LUHMES (cell line): Measurements from ENCODE around the genes CEP170, DESI2 and EFCAB2.

GRCh38 chr1:241637654-241638536, 2.3 kb downstream of the CHML start:
- PRO-cap: no peak

DNA sequence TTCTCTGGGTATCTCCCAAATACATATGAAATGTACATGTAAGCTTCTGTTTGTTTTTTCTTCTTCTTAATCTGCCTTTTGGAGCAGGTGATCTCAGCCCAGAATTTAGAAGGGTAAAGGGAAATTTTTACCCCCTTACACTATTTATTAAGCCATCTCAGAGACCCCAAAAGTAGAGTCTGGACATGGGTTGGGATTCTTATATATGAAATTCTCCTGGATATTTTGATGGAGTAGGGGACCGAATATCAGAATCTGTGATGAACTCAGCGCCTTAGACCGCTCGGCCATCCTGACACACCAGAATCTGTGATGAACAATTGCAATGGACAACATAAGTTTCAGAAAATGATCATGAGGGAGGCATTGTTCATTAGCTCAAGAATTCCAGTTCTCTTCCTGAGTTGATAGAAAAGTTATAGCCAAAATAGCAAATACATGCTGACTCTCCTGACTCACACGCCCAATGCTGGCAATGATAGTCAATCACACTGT, 221.7 kb downstream of the PLD5 start:
- PRO-cap: no peak

DNA sequence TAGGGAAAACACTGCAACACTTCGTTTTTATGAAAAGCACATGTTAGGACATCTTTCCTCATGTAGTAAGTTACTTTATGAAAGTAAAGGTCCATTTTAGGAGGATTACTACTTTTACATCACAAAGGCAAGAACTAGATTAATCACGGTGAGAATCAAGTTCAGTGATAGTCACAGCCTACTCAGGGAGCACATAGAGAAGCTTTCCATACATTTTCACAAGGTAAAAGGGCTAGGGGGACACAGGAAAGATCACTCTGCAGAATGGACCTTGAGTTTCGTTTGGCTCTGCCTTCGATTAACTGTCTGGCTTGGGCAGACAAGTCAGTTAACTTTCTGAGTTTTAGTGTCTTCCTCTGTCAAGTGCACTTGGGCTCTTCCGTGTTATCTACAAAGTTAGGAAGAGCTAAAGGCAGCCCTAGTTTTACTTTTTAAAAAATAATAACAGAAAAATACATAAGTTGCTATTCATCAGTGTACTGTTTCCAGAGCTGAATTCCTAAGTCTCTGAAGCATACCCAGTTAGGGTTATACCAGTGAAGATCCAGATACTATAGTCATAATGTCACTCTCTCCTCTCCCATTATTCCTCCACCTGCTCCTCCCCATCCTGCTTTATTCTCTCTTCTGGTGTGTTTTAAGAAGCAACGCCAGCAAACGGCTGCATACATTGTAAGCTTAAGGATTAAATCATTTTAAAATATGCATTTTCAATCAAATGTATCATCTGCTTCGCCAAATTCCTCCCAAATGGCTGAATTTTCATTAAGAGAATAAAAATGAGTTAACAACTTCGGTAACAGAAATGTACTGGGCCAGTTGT, 1.7 kb downstream of the CEP170 start:
- PRO-cap: no peak

GRCh38 chr1:243254872-243255624, at the start of gene CEP170:
Gene CEP170 (minus strand): TSS chr1:243255281.
- PRO-cap: bidirectional peak, plus-strand start at chr1:243255441, minus-strand start at chr1:243255203

- PRO-cap: no peak
Observed at GRCh38 chr1:243284179-243284875, 28.5 kb downstream of the SDCCAG8 start.

DNA sequence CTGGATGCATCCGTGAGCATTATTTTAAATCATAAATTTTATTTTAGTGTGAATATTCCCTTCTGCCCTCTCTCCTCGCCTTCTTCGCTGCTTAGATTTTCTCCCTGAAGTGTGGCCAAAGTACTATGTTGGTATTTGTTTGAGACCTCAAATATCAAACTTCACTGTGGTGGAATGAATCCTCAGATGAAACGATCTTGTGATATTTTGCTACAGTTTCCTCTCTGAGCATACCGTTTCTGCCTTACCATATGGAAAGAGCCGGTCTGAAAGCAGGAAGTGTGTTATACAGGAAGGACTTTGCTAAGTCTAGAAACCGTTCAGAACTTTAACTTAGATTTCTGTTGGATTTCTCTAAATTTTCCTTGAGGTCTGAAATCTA, 30.5 kb downstream of the SDCCAG8 start:
- PRO-cap: no peak

DNA sequence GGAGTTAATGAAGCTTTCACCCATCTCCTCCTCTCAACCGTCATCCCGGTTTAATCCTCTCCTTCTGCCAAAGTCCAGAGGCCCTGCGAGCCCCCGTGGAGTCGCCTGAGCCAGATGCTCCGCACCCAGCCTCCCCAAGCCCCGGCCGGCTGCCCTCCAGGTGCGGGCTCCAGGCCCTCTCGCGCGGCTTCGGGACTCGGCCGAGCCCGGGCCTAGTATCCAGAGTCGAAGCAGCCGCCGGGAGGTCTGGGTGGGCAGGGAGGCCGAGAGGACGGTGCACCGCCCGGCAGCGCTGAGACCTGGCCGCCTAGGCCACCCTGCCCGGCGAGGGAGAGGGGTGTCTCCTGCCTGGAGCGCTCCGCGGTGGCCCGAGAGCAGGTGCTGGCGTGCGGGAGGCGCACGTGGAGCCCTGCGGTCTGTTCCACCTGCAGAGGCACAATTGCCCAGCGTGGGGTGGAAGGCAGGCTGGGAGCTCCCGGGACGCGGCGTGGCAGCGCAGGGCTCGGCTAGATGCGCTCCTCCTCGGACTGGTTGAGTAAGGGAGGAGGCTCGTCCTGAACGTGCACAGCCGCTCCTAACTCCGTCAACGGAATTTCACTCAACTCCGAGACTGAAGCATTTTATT, 218.5 kb downstream of the SDCCAG8 start:
- PRO-cap: bidirectional peak, plus-strand start at position 218 of the sequence, minus-strand start at position 52 of the sequence; bidirectional peak, plus-strand start at position 509 of the sequence, minus-strand start at position 534 of the sequence

DNA sequence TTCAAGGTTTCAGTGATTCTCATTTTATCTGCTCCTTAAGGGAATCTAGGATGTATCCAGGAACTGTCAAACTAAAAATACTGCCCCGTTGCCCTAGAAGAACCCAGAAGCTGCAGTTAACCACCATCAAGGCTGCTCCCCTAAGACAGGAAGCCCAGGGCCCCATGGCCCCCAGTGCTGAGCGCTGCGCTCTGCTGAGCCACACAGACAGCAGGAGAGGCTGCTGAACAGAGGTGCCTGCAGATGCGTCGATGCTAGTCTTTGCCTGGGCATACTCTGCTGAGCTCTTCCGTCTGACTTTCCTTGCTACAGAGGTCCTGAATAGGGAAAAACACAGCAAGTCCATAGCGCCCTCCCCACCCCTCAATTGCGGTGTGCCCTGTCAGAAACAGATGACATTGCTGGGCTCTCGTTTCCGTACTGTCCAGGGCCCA, 252.3 kb downstream of the SDCCAG8 start:
- PRO-cap: no peak

- PRO-cap: no peak
Observed at GRCh38 chr1:243739455-243740219, 110.4 kb downstream of the AKT3 start.

DNA sequence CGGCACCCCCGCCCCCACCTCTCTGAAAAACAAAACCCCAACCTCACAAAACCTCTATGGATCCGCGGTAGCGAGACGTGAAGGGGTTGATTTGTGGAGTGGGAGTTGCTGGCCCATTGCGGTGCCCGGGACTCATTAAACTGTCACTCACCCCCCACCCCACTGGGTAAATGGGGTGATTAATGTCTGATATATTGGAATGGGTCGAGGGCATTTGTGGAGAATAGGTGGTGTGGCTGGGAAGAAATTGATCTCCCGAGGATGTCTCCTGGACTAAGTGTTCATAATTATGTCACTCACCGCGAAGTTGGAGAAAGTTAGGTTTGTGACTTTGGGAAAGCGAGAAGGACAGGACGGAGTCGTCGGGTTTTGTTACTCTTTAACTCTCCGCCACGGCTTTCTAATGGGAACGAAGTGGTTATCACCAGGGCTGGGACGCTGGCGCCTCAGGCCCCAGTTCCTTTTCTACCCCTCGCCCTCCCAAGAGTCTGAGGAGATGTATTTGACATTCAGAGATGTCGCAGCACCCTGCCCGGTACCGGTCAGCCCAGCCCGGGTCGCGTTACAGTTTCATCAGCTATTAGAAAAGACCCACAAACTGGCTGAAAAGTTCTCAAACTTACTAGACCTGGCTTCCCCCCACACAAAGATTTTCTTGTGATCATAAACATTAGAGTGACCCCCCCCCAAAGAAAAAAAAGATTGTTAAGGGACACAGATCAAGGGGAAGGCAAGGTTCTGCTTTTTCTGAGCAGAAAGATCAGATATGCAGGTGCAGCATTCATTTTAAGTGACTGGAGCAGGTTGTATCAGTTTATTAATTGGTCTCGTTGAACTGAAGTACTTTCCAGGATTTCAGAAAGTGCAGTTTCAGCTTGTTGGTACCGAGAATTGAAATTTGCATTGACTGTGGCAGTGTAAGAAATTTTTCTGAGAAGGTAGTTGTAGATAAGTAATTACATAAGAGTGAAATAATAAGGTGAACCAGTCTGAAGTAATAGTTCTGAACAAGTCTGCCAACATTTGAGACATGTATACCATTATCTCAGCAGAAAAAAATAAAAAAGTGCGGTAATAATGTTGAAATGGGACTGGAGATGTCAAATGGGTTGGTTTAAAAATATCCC, 964 bp upstream of the ZBTB18 start:
- PRO-cap: unidirectional peak, plus-strand start at position 45 of the sequence; unidirectional peak, plus-strand start at position 511 of the sequence

- PRO-cap: no peak
Observed at GRCh38 chr1:244055501-244056037, 4.5 kb downstream of the ZBTB18 start.

DNA sequence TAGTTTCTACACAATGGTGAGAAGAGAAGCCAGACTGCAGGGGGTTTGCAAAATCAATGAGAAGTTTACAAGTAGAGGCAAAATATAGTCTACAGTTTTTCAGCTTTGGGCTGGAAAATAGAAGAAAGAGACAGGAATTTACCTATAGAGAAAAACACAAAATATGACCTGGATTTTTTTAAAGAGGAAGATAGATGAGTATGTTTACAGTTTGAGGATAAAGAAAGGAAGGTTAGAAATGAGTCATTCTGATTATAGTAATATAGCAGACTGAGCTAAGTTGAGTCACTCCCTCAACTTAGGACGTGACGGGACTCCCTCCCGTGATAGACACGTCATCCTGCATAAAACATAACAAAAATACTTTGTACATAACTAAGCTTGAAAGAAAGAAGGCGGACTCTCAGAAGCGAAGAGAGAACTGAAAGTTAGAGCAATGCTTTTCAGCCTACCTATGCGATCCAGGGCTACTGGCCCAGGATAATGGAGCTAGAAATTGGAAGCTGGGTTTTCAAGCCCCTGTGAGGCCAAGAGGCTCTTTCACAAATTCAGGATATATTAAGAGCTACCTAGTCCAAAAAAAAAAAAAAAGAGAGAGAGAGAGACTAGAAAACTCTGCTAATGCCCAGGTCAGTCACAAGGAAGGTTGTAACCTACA, 53.0 kb upstream of the DESI2 start:
- PRO-cap: no peak

DNA sequence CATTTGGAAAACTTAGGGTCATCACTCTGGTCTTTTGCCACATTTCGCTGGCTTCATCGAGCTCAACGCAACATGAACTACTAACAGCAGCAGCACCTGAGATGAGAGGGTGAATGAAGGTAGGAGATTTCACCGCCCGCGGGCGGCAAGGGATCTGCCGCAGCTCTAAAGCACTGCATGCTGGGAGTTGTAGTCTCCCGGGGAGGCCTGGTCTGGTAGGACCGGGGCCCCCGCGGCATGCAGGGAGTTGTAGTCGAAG, 442 bp upstream of the DESI2 start:
- PRO-cap: bidirectional peak, plus-strand start outside the sequence, minus-strand start at position 167 of the sequence

GRCh38 chr1:244652814-244653906, at the start of gene DESI2:
Gene DESI2 (plus strand): TSS chr1:244653126.
- PRO-cap: bidirectional peak, plus-strand start at chr1:244653125, minus-strand start at chr1:244652721; bidirectional peak, plus-strand start at chr1:244653817, minus-strand start at chr1:244653808

DNA sequence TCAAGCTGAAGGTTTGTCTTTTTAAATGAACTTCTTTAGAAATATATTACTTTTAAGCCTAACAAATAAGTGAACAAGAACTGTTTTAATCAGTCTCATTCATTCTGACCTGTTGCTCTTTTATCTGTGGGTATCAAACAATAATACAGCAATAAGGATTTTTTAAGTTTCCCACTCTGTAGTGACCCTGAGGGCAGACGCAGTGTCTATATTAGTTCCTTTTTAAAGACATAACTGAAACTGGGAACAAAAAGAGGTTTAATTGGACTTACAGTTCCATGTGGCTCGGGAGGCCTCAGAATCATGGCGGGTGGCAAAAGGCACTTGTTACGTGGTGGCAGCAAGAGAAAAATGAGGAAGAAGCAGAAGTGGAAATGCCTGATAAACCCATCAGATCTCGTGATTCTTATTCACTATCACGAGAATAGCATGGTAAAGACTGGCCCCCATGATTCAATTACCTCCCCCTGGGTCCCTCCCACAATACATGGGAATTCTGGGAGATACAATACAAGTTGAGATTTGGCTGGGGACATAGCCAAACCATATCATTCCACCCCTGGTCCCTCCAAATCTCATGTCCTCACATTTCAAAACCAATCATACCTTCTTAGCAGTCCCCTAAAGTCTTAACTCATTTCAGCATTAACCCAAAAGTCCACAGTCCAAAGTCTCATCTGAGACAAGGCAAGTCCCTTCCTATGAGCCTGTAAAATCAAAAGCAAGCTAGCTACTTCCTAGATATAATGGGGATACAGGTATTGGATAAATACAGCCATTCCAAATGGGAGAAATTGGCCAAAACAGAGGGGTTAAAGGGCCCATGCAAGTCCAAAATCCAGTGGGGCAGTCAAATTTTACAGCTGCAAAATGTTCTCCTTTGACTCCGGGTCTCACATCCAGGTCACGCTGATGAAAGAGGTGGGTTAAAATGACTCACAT, 13.9 kb downstream of the DESI2 start:
- PRO-cap: no peak

GRCh38 chr1:244761363-244761675, 30.5 kb upstream of the ENSG00000284188 start:
- PRO-cap: no peak

DNA sequence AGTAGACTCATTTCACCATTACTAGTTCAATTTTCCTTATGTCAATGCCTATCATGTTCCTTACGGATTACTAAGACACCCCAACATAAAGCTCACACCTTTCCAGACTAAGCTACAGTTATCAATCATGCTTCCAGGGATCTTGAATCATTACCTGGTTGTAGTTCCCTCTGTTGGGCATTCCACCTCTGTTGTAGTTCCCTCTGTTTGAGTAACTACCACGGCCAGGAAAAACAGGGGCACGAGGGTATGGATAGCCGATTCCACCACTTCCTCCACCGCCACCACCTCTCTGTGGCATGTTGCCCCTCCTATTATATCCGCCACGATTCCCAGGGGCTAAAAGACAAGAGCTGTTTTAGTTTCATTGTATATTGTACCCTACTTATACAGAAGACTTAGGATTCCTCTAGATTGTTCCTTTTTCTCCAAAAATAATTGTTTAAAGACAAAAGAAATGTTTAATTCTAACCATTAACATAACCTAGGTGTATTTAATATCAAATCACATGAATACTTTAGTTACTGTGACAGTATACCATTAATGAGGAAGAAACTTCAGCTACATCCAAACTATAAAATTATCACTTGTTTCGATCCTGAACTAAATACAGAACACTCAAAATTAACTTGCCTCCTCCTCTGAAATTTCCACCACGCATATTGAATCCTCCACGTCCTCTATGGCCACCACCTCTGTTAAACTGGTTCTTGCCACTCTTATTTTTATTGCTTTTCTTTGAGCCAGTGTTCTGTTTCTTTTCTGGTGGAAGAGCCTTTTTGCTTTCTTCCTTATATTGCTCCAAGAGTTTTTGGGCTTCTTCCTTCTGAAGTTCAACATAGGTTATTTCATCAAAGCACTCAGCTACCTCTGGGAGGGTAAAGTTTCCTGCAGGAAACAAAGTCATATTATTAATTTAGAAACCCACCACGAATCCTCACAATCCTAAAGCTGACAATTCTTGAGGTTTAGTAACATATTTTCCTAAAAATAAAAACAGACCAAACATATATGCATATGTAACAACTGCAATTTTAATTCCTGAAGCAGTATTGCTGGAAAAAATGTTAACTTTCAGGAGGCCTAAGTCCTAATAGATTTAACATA, 8.7 kb downstream of the HNRNPU start:
- PRO-cap: no peak

- PRO-cap: bidirectional peak, plus-strand start at chr1:244969983, minus-strand start at chr1:244969887; bidirectional peak, plus-strand start at chr1:244970389, minus-strand start at chr1:244970229
Observed at GRCh38 chr1:244969570-244970272, at the start of gene EFCAB2. Gene EFCAB2 (plus strand): TSS chr1:244969682.

- PRO-cap: no peak
Observed at GRCh38 chr1:245258157-245258740, 103.5 kb downstream of the KIF26B start.

DNA sequence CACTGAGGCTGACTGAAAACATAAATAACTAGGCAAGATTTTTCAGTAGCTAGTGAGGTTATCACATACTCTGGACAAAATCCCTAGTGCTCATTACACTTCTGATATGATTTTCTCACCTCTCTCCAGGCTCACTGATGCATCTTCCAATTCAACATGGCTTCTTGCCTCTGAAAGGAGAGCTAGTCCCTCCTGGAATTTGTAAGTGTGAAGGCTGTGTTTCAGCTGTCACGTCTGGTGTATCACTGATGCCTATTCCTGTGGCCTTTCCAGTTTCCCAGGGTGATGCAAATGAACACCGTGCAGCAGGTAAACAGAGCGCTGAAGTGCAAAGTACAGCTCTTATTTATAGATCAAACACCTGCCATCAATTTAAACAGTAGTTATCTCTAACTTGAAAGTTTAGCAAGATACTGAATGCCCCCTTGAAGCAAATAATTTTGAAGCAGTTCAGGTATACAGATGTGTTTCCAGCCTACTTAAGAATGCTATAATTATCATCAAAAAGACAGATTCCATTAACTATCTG, 656.2 kb downstream of the KIF26B start:
- PRO-cap: no peak